GM06990 (cell line): ENCODE measurements around a stretch of chr13.

- RRBS, result no CpG with 5 or more reads among the region's 3 CpGs
These were observed 12.9 kb upstream of the UPF3A start for GRCh38 chr13:114268524-114268868.

DNA sequence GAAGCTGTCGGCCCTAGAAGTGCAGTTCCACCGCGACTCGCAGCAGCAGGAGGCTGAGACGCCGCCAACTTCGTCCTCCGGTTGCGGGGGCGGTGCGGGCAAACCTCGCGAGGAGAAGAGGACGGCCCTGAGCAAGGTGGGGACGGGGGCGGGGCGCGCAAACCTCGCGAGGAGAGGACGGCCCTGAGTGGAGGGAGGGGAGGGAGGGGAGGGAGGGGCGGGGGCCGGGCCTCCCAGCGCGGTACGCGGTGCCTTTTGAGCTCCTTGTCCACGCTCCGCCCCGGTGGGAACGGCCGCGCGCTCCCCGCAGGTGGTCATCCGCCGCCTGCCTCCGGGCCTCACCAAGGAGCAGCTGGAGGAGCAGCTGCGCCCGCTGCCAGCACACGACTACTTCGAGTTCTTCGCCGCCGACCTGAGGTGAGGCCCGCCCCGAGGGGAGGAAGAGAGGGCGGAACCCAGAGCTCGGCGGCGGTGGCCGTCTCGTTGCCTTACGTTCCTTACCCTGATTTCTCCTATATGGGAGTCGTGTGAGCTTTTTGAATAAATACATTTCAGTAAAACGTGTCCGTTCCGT lies 397 bp downstream of the UPF3A start:
- RRBS, result 3% methylated on average over 4 of the region's 58 CpGs

DNA sequence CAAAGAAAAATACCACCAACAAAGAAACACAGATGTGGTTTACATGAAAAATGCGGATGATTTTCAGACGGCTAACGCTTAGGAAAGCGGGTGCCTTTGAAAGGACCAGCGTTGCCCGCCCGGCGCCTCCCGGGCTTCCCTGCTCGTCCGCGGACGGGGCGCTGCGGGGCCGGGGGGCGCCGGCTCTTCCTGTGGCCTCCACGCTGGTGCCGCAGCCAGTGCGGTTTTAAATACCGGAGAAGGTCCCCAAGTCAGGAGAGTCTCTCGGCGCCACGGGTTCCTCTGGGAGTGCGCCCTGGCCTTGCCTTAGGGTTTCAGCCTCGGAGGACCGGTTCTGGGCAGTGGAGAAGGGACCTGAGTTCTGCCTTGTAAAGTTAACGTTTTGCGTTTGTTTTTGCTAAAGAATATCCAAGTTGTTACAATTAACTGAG lies 899 bp downstream of the UPF3A start:
- RRBS, result 5% methylated on average over 17 of the region's 30 CpGs

DNA sequence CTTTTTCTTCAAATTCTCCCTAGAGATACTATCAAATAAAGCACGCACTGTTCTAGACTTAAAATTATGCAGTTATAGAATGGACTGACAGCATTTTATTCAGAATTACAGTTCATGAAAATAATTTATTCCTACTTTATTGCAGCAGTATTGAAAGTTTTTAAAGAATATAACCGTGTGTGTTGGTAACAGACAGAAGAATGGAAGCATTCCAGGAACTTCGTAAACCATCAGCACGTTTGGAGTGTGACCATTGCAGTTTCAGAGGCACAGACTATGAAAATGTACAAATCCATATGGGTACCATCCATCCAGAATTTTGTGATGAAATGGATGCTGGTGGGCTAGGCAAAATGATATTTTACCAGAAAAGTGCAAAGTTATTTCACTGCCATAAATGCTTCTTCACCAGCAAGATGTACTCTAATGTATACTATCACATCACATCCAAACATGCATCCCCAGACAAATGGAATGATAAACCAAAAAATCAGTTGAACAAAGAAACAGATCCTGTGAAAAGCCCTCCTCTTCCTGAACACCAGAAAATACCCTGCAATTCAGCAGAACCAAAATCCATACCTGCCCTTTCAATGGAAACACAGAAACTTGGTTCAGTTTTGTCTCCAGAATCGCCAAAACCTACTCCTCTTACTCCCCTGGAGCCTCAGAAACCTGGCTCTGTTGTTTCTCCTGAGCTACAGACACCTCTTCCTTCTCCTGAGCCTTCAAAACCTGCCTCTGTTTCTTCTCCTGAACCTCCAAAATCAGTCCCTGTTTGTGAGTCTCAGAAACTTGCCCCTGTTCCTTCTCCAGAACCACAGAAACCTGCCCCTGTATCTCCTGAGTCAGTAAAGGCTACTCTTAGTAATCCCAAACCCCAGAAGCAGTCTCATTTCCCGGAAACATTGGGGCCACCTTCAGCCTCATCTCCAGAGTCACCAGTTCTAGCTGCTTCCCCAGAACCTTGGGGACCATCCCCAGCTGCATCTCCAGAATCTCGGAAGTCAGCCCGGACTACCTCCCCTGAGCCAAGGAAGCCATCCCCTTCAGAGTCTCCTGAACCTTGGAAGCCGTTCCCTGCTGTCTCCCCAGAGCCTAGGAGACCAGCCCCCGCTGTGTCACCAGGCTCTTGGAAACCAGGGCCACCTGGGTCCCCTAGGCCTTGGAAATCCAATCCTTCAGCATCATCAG lies 9.7 kb downstream of the CHAMP1 start:
- RRBS, result 60% methylated on average over 3 of the region's 10 CpGs